Calu3 (cell line): ENCODE data around the gene LEMD3.

- PRO-cap: no peak
Observed at GRCh38 chr12:57929364-57929814, 12.0 kb upstream of the ATP23 start.

- PRO-cap: no peak
Observed at GRCh38 chr12:58765743-58766471, 154.4 kb downstream of the LRIG3 start.

DNA sequence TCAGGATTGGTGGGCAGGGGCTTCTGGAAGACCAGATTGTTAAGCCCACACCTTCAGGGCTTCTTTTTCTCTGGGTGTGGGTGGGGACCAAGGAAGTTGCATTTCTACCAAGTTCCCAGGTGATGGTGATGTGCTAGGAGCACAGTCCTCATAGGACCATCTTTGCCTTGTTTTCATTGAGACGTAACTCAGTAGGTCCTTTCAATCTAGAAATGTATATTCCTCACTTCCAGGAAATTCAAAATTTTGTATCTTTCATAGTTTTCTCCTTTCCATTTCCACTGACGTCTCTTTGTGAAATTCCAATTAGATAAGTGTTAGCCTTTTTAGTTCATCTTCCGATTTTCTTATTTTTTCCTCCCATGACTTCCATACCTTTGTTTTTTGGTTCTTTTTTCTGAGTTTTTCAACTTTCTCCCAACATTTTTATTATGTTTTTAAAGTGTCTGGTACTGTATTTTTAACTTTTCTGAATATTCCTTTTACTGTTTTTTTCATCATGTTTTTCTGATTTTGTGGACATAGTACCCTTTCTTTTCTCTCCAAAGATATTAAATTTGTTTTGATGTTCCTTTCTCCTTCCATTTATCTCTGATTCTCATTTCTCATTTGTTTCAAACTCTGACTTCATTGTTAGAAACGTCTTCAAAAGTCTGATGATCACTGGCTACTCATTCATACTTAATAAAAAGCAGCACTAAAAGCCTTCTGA is 21.1 kb downstream of the LRIG3 start:
- PRO-cap: unidirectional peak, minus-strand start at position 291 of the sequence

DNA sequence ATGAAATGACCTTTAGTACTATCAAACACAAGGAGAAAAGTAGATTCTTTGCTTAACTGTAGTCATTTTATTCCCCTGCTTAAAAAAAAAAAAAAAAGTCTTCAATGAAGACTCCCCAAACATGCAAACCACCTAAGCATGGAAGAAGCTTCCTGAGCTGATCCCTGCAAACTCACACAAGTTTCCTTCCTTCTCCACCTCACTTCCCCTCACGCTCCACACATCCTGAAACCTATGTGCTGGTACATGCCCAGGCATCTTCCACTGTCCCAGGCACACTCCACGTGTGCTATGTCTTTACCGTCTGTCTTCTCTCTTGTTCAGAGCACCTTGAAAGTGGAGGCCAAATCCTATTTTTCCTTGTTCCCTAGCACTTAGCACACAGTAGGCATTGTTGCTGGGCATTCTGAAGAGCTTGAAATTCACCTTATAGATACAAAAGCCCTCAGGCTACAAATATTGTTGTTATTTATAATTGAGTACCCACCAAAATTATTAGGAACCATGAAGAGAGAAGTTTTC is 13.4 kb downstream of the LRIG3 start:
- PRO-cap: unidirectional peak, minus-strand start at position 314 of the sequence

DNA sequence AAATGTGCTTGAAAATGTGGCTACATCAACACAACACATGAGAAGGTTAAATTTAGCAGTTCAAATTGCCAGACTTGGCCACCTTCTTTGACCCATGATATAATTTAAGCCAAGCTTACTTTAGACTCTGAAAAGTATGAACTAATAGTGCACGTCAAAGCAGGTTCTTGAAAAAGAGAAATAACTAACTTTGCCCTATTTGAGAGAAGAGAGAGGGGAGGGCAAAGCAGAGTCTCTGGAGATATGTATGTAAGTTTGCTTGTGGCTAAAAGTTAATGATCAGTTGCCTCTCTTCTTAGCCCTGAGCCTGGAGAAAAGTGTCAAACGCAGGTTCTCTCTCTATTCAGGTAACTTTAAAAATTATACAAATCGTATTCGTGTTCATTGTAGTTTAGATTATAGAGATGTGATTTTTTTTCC is 68.8 kb downstream of the SLC16A7 start:
- PRO-cap: no peak

DNA sequence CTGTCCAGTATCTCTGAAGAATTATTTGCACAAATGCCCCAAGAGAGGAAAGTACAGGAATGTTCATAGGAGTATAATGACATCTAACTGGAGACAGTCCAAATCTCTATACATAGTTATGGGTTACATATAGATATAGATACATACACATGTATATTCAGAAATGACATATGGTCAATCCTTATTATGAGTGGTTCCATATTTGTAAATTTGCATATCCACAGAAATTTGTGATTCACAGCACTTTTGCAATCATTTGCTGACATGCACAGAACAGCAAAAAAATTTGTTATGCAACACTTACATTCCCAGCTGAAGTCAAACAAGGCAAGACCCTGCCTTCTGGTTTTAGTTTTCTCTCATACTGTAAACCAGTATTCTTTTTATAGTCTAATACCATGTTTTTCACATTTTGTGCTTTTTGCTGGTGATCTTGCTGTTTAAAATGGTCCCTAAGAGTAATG is 103.7 kb downstream of the SLC16A7 start:
- PRO-cap: no peak

- PRO-cap: no peak
Observed at GRCh38 chr12:59736917-59737219, 141.0 kb downstream of the SLC16A7 start.

DNA sequence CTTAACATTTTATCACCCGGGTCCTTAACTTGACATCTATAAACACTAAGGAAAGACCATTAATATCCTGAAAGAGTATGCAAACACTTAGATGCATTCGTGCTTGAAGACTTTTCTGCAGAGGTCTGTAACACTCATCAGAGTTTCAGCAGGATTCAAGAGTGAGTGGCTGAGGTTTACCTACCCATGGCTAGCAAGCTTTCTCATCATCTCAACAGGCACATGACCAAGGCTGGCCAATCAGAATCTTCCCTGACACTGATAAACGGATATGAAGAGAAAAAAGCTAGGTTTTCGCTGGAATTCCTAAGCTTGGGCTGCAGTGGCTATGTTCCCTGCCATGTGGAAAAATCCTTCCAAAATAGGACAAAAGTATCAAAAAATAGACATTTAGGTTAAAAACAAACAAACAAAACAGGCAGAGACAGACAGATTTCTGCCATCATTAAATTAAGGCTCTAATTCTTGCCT is 94.4 kb downstream of the TAFA2 start:
- PRO-cap: no peak

DNA sequence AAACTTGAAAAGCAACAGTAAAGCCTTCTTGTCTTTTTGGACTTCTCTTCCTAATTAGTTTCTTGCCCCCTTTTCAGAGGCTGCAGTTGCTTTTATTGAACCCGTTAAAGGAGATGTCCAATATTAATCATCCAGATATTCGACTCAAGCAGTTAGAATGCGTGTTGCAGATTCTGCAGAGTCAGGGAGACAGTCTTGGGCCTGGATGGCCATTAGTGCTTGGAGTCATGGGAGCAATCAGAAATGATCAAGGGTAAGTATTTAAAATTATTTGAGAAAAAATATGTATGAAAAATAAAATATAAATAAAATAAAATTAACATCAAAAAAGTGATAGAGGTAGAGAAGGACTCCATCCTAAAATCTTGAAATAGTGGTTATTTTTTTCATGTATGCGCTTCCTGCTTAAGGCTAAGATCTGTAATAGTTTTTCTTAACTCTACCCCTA is 80.2 kb downstream of the MON2 start:
- PRO-cap: no peak

DNA sequence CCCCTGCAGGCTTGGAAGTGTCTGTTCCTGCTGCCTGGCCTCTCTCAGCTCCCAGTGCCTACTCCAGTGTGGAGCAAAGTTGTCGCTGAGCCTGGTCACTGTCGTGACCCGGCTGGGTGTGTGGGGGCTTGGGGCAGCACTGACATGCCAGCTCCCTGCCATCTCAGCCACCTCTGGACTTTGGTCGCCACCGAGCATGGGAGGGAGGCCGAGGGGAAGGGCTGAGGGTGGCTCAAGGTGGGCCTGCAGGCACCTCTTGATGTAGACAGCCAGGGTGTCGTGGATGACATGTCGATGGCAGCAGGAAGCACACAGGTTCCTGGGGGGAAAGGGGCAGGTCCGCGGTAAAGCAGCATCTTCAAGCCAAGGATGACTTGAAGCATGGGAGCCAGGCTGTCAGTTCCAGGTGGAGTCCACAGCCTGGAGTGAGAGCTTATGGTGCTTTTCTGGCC is 209.9 kb downstream of the MON2 start:
- PRO-cap: no peak

GRCh38 chr12:62900918-62901245 is 34.1 kb downstream of the PPM1H start:
- PRO-cap: unidirectional peak, minus-strand start at chr12:62901032

DNA sequence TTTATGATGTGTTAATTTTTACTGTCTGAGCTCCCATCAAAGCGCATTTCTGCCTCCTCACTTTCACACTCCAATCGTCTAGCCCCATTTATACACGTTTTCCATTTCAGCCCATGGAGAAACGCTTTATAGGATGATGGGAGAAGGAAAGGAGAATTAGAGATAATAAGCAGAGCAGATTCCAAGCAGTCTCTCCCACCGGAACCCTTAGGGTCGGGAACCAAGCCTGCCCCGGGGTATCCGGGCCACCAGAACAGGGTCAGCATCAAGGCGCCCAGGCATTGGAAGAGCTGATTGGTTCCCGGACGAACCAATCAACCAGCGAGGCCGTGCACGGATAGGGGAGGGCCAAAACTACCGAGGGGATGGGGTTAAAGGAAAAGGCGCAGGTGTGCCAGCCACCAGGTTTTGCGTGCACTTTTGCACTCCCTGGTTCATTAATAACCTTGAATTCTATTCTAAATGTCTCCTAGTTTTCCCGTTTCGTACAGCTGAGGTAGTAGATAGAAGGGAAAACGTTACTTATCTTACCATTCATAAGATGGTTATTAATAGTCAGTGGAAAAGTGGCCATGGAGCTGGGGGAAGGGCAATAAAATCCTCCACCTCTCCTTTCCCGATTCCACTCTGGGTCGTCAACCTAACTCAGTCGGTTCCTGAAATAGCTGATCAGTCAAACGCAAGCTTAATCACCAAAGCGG is 1.7 kb downstream of the PPM1H start:
- PRO-cap: bidirectional peak, plus-strand start at position 374 of the sequence, minus-strand start at position 267 of the sequence

- PRO-cap: no peak
Observed at GRCh38 chr12:64062818-64063296, 159.2 kb downstream of the KICS2 start.

DNA sequence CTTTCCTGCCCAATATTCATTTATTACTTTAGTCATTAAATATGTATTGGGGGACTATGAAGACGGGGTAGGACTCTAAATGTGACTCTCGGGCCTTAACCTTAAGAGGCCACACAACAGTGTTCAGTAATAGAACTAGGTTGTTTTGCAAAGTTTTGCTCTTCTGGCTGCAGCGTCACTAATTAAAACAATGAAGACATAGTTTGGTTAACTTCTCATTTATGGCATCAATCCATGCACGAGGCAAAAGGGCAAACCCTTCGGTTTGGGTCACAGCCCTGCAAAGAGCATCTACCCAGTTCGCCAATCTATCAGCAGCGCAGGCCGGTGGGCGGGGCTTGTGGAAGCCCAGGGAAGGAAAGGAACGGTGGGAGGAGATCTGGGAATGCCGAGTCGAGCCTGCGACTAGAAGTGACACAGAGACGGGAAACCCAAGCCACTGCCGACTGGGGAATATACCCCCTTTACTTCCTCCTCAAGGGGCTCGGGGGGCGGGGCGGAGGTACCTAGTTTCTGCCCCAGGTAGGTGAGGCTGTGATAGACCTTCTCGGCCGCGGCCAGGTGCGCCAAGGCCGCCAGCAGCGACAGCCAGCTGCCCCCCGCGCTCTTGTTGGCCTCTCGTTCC is 487 bp downstream of the KICS2 start:
- PRO-cap: bidirectional peak, plus-strand start at position 382 of the sequence, minus-strand start at position 413 of the sequence

- PRO-cap: no peak
Observed at GRCh38 chr12:64419472-64420692, 15.7 kb downstream of the XPOT start.

DNA sequence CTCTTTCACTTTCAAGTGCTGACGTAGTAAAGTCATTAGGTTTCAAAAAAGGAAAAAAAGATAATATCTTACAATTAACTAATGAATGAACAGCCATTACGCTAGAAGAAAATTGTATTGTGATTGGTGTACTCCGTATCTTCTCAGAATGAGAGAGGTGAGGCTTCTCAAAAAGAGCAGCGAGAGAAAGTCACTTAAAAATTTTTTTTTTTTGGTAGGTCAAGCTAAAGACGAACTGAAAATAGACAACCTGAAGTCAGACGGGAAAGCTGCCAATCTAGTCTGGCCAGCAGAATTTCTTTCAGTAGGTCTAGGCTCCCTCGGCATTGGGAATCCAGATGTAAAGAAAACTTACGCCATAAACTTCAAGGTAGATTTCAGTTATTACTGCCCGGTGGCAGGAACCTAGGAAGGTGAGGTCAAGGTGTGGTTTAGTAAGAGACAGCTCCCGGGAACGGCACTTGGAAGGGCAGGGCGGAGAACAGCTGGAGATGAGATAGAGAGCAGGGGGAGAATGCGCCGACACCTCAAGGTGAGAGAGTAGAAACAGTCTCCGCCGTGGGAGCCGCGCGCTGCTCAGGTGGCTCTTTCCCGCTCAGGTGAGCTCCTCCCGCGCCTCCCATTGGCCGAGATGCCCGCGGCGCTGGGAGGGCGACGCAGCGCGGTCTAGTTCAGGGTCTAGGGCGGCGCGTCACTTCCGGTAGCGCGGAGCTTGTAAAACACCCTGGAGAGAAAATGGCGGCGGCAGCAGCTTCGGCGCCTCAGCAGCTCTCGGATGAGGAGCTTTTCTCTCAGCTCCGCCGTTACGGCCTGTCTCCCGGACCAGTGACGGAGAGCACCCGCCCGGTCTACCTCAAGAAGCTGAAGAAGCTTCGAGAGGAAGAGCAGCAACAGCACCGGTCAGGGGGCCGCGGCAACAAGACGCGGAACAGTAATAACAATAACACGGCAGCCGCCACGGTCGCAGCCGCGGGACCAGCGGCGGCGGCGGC is at the start of gene LEMD3:
LEMD3 (plus strand) TSS at position 722 of the 992 bp plus-strand sequence.
- PRO-cap: bidirectional peak, plus-strand start at position 722 of the sequence, minus-strand start at position 582 of the sequence

DNA sequence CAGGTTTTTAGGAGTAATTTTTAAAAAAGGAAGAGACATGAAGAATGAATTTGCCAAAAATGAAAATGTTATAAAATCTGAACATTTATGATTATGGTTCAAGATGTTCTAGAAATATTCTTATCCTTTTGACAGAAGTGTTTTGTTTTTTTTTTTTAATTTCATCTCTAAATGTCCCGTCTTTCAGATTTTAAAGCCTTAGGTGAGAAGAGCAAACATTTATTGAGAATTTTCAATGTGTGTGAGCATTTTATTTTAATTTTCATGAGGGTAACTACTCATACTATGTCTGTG is 12.3 kb downstream of the LEMD3 start:
- PRO-cap: no peak

DNA sequence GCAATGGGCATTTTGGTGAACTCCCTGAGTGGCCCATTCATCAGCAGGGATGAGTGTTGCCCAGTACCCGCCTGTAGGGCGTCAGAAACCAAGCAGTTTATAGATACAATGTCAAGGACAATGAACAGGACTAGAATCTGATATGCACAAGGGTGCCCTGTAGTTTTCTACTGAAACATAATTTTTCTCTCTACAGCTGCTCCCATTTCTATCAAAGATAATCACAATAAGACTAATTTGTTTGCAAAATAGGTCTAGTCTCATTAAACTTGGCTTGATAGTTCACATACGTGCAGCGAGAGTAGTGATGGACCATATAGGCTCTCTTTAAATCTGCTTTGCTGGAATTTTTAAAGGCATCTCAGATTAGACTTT is 20.1 kb downstream of the LEMD3 start:
- PRO-cap: no peak

GRCh38 chr12:65209530-65210041 is 40.2 kb downstream of the LEMD3 start:
- PRO-cap: no peak

- PRO-cap: bidirectional peak, plus-strand start at chr12:65741677, minus-strand start at chr12:65741452
Observed at GRCh38 chr12:65740972-65741981, 83.0 kb upstream of the HMGA2 start.